BE2C (cell line): ENCODE data around the genes FTL, CGB5 and TEAD2.

DNA sequence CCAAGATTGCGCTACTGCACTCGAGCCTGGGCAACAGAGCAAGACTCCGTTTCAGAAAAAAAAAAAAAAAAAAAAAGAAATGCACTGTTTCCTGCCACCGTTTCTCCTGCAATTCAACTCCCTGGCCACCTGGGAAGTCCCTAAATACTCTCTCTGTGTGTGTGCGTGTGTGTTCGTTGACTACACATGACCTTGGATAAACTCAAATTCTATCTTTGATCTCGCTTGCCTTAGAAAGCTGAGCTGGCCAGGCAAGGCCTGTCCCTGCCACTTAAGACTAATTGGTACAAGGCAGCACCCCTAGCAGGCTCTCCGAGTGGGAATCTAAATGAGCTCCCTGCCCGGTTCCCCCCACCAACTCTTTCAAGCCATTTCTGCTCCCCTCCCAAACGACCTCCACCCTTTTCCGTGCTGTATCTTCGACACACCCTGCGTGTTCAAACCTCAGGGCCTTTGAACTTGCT, 5.2 kb upstream of the BCAT2 start:
- RRBS = no CpG with 5 or more reads among the region's 13 CpGs

DNA sequence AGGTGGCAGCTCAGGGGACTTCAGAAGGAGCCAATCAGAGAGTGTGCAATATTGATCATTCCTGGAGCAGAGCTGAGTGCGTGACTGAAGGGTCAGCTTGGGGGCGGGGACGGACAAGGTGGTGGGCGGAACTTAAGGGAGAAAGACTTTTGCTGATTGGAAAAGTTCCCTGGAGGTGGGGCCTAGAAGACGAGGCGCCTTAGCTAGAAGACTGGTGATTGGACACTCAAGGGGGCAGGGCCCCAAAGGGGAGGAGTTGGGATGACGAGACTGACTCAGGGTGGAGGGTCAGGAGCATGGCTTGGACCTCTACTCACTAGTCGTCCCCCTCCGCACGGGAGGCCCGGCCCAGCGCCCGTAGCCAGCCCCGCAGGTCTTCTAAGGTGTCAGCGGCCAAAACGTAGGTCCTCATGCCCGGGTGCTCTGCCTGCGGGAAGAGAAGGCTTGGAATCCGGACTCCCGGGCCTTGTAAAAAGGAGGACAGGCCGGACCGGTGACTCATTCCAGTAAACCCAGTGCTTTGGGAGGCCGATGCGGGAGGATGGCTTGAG, 8.3 kb downstream of the PLEKHA4 start:
- RRBS = 94% methylated on average over 7 of the region's 24 CpGs

DNA sequence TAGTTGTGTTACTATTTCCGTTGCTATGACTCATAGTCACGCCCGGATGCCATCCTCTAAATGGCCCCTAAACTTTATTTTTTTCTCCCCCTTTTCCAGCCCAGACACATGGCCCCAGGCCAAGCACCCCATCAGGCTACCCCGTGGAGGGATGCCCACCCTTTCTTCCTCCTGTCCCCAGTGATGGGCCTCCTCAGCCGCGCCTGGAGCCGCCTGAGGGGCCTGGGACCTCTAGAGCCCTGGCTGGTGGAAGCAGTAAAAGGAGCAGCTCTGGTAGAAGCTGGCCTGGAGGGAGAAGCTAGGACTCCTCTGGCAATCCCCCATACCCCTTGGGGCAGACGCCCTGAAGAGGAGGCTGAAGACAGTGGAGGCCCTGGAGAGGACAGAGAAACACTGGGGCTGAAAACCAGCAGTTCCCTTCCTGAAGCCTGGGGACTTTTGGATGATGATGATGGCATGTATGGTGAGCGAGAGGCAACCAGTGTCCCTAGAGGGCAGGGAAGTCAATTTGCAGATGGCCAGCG, 967 bp downstream of the PPP1R15A start:
- RRBS = no CpG with 5 or more reads among the region's 10 CpGs

DNA sequence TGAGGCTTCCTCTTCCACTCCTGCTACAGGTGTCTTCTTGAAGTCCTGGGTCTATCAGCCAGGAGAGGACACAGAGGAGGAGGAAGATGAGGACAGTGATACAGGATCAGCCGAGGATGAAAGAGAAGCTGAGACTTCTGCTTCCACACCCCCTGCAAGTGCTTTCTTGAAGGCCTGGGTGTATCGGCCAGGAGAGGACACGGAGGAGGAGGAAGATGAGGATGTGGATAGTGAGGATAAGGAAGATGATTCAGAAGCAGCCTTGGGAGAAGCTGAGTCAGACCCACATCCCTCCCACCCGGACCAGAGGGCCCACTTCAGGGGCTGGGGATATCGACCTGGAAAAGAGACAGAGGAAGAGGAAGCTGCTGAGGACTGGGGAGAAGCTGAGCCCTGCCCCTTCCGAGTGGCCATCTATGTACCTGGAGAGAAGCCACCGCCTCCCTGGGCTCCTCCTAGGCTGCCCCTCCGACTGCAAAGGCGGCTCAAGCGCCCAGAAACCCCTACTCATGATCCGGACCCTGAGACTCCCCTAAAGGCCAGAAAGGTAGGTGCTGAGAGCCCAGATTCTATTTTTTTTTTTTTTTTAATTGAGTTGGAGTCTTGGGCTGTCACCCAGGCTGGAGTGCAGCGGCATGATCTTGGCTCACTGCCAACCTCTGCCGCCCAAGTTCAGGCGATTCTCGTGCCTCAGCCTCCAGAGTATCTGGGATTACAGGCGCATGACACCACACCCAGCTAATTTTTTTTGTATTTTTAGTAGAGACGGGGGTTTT, 2.3 kb downstream of the PPP1R15A start:
- RRBS = no CpG with 5 or more reads among the region's 17 CpGs

DNA sequence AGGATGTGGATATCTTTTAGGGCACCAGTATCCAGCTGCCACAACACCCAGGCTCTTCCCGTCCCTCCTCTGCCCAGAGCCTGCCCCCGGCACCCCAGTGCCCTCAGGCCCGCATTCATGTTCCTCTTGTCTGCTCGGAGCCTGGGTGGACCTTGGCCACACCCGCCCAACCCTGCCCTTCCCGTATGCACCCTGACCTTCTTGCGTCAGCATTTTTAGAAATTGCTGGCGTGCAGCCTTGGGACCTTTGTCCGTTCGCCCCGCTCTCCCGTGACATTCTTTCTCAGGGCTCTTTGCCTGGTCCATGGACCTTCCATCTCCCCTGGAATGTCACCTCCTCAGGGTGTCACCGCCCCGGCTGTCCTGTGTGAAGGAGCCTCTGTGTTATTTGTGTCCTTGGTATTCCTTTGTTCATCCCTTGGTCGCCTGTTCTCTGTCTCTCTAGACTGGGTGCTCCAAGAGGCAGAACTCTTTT, 7.6 kb downstream of the NUCB1 start:
- RRBS = 91% methylated on average over 2 of the region's 15 CpGs

DNA sequence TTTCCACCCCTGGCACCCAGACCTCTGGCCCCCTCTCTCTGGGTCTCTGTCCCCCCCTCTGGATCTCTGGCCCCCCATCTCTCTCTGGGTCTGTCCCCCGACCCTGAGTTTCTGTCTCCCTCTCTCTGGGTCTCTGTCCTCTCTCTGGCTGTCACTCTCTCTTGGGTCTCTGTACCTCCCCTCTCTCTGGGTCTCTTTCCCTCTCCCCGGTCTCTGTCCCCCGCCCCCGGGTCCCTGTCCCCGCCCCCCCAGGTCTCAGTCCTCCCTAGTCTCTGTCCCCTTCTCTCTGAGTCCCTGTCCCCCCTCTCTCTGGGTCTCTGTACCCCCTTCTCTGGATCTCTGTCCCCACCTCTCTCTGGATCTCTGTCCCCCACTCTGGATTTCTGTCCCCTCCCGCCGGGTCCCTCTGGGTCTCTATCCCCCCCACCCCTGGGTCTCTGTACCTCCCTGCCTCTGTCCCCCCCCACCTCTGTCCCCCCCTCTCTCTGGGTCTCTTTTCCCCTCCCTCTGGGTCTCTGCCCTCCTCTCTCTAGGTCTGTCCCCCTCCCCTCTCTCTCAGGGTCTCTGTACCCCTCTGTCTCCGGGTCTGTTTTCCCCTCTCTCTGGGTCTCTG, 2.2 kb upstream of the FTL start:
- RRBS = no CpG with 5 or more reads among the region's 8 CpGs

- RRBS = under 1% methylated on average over 16 of the region's 42 CpGs
Observed at GRCh38 chr19:48964652-48965518, at the start of gene FTL. FTL (plus strand) TSS chr19:48965309.

GRCh38 chr19:48985200-48985695, 7.9 kb downstream of the GYS1 start:
- RRBS = no CpG with 5 or more reads among the region's 15 CpGs

DNA sequence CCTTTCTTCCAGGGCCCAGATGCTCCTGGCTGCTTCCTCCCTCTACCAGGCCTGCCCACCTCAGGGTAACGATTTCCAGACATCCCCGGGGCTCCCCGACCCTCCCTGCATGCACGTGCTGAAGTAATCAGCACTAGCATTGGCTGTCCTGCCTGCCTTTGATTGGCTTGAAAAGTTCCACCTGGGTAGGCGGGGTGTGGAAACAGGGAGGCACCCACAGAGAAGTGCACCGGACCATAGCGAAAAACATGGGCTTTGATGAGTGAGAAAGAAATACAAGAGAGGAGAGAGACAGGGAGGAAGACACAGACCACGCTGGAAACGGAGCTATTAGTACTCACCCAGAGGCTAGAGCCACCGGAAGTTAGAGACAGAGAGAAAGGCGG, 529 bp upstream of the ENSG00000268655 start:
- RRBS = no CpG with 5 or more reads among the region's 11 CpGs

DNA sequence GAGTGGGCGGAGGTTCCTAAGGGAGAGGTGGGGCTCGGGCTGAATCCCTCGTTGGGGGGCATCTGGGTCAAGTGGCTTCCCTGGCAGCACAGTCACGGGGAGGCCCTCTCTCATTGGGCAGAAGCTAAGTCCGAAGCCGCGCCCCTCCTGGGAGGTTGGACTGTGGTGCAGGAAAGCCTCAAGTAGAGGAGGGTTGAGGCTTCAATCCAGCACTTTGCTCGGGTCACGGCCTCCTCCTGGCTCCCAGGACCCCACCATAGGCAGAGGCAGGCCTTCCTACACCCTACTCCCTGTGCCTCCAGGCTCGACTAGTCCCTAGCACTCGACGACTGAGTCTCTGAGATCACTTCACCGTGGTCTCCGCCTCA, at the start of gene CGB5:
Gene CGB5 (plus strand): TSS at position 209 of the 368 bp plus-strand sequence.
- RRBS = no CpG with 5 or more reads among the region's 14 CpGs

- RRBS = 2% methylated on average over 18 of the region's 53 CpGs
Observed at GRCh38 chr19:49055734-49056478, 1.6 kb downstream of the CGB7 start.

GRCh38 chr19:49127734-49128774, 8.7 kb downstream of the PPFIA3 start:
- RRBS = 22% methylated on average over 7 of the region's 68 CpGs

DNA sequence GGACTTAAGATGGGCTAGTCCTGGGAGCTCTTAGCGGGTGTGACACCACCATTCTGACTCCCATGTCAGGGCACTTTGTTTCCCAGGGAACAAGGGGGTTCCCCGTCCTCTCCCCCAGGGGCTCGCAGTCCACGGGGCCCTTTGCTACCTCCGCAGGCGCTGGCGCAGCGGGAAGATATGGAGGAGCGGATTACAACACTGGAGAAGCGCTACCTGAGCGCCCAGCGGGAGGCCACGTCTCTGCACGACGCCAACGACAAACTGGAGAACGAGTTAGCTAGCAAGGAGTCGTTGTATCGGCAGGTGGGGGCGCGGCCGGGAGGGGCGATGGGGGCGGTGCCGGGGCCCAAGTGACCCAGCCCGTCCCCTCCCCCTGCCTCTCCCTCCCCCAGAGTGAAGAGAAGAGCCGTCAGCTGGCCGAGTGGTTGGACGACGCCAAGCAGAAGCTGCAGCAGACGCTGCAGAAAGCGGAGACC, 13.5 kb downstream of the PPFIA3 start:
- RRBS = no CpG with 5 or more reads among the region's 32 CpGs

GRCh38 chr19:49133321-49134210, 14.2 kb downstream of the PPFIA3 start:
- RRBS = 92% methylated on average over 7 of the region's 55 CpGs

DNA sequence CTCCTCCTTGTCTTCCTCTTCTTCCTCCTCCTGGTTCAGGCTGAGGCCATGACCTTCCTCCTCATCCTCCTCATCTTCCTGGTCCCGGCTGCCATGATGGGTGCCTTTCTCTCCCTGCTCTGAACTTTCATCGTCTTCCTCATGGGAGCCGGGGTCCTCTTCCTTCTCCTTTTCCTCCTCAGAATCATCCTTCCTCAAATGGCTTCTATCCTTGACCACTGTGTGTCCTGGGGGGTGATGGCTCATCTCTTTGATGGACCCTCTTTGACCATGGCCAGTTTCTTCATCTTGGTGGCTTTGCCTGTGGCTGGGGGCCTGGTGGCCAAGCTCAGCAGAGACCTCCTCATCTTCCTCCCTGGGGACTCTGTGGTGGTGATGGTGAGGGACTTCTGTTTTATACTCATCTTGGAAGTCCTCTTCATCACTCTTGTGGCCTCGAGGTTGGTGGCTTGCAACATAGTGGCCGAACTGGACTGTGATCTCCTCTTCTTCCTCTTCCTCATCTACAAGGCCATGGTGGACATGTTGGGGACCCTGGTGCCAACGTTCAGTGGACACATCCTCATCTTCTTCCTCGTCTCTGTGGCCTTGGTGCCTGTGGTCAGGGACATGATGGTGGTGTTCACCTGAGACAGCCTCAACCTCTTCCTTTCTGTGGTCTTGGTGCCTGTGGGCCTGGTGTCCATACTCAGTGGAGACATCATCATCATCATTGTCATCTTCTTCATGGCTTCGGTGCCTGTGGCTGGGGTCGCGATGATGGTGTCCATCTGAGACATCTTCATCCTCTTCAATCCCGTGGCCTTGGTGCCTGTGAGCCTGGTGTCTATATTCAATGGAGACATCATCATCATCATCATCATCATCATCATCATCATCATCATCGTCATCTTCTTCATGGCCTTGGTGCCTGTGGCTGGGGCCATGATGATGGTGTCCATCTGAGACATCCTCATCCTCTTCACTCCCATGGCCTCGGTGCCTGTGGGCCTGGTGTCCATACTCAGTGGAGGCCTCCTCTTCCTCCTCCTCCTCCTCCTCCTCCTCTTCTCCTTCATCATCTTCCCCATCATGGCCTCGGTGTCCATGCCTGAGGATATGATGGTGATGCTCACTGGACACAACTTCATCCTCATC, 1.2 kb downstream of the HRC start:
- RRBS = 83% methylated on average over 3 of the region's 14 CpGs

DNA sequence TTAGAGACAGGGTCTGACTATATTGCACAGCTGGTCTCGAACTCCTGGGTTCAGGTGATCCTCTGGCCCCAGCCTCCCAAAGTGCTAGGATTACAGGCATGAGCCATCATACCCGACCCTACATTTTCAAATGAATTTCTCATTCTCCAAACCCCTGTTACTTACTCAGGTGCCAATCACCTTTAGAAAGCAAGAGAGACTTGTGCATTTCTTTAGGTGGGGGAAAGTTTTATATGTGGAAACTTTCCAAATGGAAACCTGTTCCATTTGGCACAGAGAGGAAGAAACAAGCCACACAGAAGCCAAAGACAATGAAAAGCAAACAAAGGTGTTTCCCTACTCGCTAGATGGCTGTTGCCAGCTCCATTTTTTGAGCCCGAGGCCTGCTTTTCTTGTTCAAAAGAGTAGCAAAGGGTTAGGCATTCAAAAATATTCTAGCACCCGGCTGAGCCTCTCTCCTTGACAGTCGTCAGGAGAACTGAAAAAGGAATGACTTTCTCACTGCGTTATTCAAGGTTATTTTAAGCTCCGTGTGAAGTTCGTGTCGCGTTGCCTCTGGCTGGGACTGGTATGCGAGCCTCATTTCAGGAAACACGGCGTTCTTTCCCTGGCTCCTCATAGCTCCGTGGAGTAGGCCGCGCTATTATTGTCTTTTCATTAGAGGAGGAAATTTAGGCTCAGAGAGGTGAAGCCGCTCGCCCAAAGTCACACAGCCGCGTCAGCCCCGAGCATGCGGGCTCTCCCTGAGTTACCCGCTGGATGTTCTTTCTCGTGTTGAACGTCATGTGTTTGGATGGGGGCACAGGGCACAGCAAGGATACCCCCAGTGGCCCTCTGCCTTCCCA, 7.6 kb downstream of the TRPM4 start:
- RRBS = no CpG with 5 or more reads among the region's 26 CpGs

GRCh38 chr19:49211789-49212521, 54.4 kb downstream of the TRPM4 start:
- RRBS = 100% methylated on average over 2 of the region's 11 CpGs

GRCh38 chr19:49356054-49356404, 6.2 kb downstream of the TEAD2 start:
- RRBS = no CpG with 5 or more reads among the region's 7 CpGs

- RRBS = 1% methylated on average over 13 of the region's 55 CpGs
Observed at GRCh38 chr19:49361950-49362870, at the start of gene TEAD2. TEAD2 (minus strand) TSS chr19:49362416.

DNA sequence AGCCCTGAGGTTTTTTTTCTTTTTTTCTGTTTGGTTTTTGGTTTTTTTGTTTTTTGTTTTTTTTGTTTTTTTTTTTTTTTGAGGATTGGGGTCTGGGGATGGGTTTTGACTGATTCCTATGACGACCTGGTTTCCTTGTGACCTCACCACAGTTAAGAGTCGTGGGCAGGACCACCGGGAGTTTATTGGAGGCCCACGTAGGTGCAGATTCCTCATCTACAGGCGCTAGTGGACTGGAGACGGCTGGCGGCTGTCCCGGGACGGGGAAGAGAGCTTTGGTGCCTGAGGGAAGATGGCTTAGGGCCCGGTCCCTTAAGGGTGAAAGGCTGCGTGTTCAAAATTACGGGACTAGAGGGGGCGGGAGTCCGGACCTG, 642 bp upstream of the TEAD2 start:
- RRBS = 2% methylated on average over 12 of the region's 14 CpGs